SK-N-SH (cell line): Measurements from ENCODE around the genes MAGEB18, MAGEB6B and TAB3.

DNA sequence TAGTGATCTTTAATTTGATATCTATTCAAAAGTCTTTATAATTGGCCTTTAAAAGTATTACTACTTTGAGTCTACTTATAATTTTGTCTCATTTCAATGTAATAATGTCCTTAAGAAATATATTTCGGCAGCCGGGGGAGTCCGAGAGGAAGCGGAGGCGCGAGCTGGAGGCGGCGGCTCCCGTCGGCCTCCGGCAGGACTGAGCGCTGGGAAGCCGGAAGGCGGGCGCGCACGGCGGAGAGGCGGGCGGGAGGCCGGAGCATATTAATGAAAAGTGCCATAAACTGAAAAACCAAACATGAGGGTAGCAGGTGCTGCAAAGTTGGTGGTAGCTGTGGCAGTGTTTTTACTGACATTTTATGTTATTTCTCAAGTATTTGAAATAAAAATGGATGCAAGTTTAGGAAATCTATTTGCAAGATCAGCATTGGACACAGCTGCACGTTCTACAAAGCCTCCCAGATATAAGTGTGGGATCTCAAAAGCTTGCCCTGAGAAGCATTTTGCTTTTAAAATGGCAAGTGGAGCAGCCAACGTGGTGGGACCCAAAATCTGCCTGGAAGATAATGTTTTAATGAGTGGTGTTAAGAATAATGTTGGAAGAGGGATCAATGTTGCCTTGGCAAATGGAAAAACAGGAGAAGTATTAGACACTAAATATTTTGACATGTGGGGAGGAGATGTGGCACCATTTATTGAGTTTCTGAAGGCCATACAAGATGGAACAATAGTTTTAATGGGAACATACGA, 75.9 kb downstream of the DDX53 start:
- RRBS: no CpG with 5 or more reads among the region's 24 CpGs
CAGE:
- cytosol, long polyA plus RNA: start-site peak on the plus strand centred at position 219 of the sequence, 26 bp wide, 25 and 32 reads in 2 replicates
- long polyA plus RNA: start-site peak on the plus strand centred at position 219 of the sequence, 13 bp wide, 35 and 25 reads in 2 replicates
- nucleus, long polyA plus RNA: start-site peak on the plus strand centred at position 219 of the sequence, 26 bp wide, 5 and 26 reads in 2 replicates

- RRBS: no CpG with 5 or more reads among the region's 14 CpGs
CAGE:
- cytosol, long polyA plus RNA: no peak
- long polyA plus RNA: no peak
- nucleus, long polyA plus RNA: no peak
Observed at GRCh38 chrX:23659962-23660947, 7.0 kb upstream of the PRDX4 start.

- RRBS: no CpG with 5 or more reads among the region's 1 CpG
CAGE:
- cytosol, long polyA plus RNA: no peak
- long polyA plus RNA: no peak
- nucleus, long polyA plus RNA: no peak
Observed at GRCh38 chrX:23845568-23845890, 62.2 kb downstream of the APOO start.

- RRBS: no CpG with 5 or more reads among the region's 1 CpG
CAGE:
- cytosol, long polyA plus RNA: no peak
- long polyA plus RNA: no peak
- nucleus, long polyA plus RNA: no peak
Observed at GRCh38 chrX:23871794-23872200, 35.9 kb downstream of the APOO start.

GRCh38 chrX:24024268-24024833, 2.6 kb downstream of the KLHL15 start:
- RRBS: 14% methylated on average over 12 of the region's 26 CpGs
CAGE:
- cytosol, long polyA plus RNA: no peak
- long polyA plus RNA: no peak
- nucleus, long polyA plus RNA: no peak

- RRBS: 25% methylated on average over 11 of the region's 11 CpGs
CAGE:
- cytosol, long polyA plus RNA: no peak
- long polyA plus RNA: no peak
- nucleus, long polyA plus RNA: no peak
Observed at GRCh38 chrX:24024834-24024943, 2.3 kb downstream of the KLHL15 start.

GRCh38 chrX:24024944-24025214, 2.1 kb downstream of the KLHL15 start:
- RRBS: 43% methylated on average over 8 of the region's 38 CpGs
CAGE:
- cytosol, long polyA plus RNA: no peak
- long polyA plus RNA: no peak
- nucleus, long polyA plus RNA: no peak

GRCh38 chrX:24077181-24078060, 22.7 kb downstream of the EIF2S3 start:
- RRBS: no CpG with 5 or more reads among the region's 13 CpGs
CAGE:
- cytosol, long polyA plus RNA: no peak
- long polyA plus RNA: no peak
- nucleus, long polyA plus RNA: no peak

DNA sequence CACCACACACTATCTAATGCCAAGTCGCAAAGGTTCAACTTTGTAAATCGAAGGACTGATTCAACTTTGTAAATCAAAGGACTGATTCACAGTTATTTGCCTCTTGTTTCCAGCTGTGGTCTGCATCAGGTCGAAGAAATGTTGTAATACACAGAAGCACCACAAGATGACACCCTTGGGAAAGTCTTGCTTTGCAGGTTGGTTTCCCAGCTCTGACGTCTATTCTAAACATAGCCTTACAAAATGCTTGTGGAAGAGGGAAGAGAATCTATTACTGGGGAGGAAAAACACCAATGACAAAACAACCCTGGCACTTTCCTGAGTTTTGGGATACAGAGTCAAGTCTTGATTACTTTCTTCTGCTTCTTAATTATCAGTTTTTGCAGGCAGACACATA, 35.3 kb downstream of the SUPT20HL1 start:
- RRBS: no CpG with 5 or more reads among the region's 4 CpGs
CAGE:
- cytosol, long polyA plus RNA: no peak
- long polyA plus RNA: no peak
- nucleus, long polyA plus RNA: no peak

DNA sequence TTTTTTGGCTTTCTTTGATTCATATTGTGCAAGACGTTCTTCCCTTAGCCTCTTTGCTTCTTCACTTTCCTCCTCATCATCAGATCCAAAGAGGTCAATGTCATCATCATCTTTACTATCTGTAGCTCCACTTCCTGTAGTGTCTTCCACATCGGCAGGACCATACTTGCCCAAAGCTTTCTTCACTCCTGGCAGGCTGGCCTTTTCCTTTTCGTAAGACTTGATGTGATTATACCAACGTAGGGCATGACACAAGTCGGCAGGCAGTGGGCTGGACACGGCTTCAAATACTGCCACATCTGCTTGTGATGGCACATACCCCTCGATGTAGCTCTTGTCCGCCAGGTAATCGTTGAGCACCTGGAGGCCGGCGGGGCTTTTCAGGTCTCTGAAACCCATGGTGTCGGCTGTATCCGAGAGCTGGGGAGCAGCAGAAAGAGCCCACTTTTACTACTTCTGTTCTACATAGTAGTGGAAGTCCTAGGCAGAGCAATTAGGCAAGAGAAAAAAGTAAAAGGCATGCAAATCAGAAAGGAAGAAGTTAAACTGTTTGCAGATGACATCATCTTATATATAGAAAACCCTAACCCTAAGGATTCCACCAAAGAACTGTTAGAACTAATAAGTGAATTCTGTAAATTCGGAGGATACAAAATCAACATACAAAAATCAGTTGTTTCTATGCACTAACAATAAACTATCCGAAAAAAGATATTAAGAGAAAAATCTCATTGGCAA, 95.1 kb downstream of the POLA1 start:
- RRBS: no CpG with 5 or more reads among the region's 15 CpGs
CAGE:
- cytosol, long polyA plus RNA: no peak
- long polyA plus RNA: no peak
- nucleus, long polyA plus RNA: no peak

- RRBS: 7% methylated on average over 6 of the region's 60 CpGs
CAGE:
- cytosol, long polyA plus RNA: no peak
- long polyA plus RNA: no peak
- nucleus, long polyA plus RNA: no peak
Observed at GRCh38 chrX:25013449-25013812, 2.3 kb downstream of the ARX start.

- RRBS: no CpG with 5 or more reads among the region's 14 CpGs
CAGE:
- cytosol, long polyA plus RNA: no peak
- long polyA plus RNA: no peak
- nucleus, long polyA plus RNA: no peak
Observed at GRCh38 chrX:25016909-25017455, 1.2 kb upstream of the ARX start.

DNA sequence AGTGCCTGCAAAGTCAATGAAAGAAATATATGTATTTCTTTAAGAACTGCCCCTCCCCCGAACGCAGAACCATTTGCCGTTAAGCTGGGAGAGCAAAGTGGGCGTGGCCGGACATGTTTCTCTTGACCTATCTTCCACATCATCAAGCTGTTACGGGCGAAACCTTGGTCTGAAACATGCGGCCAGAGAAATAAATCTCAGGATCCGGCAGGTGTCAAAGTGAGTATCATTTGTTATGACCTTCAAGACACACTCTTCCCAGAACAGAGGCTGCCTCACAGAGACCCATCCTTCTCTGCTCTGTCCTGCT, at the start of gene MAGEB18:
MAGEB18 (plus strand) TSS at position 95 of the 310 bp plus-strand sequence.
- RRBS: 30% methylated on average over 3 of the region's 9 CpGs
CAGE:
- cytosol, long polyA plus RNA: no peak
- long polyA plus RNA: no peak
- nucleus, long polyA plus RNA: no peak

GRCh38 chrX:26160229-26160850, at the start of gene MAGEB6B:
Gene MAGEB6B, plus strand, starts transcription at chrX:26160601.
- RRBS: no CpG with 5 or more reads among the region's 16 CpGs
CAGE:
- cytosol, long polyA plus RNA: no peak
- long polyA plus RNA: no peak
- nucleus, long polyA plus RNA: no peak

GRCh38 chrX:28206647-28207153, 225.5 kb upstream of the DCAF8L1 start:
- RRBS: no CpG with 5 or more reads among the region's 28 CpGs
CAGE:
- cytosol, long polyA plus RNA: no peak
- long polyA plus RNA: no peak
- nucleus, long polyA plus RNA: no peak

DNA sequence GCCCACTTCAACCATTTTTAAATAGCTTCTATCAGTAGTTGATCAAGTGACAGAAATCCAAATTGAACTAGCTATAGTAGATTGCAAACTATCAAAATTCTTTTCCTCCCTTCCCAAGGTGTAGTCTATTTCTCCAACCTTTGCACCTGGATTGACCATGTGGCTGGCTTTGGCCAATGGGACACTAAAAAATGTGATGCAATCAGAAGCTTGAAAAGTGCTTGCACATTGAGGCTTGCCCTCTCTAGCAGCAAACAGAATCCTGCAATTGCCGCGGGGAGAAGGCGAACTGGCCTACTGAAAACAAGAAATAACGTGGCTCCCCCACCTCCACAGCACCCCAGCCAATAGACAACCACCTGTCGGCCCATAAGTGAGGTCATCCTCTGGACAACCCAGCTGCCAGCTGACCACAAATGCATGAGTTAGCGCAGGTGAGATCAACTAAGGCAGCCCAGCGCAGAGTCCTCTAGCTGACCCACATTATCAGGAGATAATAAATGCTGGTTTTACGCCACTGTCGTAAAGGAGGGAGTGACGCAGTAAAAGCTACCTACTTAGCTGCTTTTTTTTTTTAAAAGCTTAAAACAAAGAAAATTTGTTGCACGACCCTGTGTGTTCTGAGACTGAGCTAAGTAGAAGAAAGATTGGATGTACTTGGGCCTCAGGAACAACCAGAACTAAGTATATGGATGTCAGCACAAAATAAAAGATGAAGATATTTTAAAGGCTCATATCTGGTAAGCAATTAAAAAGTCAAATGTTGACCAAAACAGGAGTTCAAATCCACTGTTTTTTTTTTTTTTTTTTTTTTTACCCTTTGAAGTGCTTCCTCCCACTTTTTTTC, 95.3 kb downstream of the GK start:
- RRBS: no CpG with 5 or more reads among the region's 11 CpGs
CAGE:
- cytosol, long polyA plus RNA: no peak
- long polyA plus RNA: no peak
- nucleus, long polyA plus RNA: no peak

GRCh38 chrX:30843552-30844246, 45.4 kb downstream of the TAB3 start:
- RRBS: no CpG with 5 or more reads among the region's 4 CpGs
CAGE:
- cytosol, long polyA plus RNA: no peak
- long polyA plus RNA: no peak
- nucleus, long polyA plus RNA: no peak

DNA sequence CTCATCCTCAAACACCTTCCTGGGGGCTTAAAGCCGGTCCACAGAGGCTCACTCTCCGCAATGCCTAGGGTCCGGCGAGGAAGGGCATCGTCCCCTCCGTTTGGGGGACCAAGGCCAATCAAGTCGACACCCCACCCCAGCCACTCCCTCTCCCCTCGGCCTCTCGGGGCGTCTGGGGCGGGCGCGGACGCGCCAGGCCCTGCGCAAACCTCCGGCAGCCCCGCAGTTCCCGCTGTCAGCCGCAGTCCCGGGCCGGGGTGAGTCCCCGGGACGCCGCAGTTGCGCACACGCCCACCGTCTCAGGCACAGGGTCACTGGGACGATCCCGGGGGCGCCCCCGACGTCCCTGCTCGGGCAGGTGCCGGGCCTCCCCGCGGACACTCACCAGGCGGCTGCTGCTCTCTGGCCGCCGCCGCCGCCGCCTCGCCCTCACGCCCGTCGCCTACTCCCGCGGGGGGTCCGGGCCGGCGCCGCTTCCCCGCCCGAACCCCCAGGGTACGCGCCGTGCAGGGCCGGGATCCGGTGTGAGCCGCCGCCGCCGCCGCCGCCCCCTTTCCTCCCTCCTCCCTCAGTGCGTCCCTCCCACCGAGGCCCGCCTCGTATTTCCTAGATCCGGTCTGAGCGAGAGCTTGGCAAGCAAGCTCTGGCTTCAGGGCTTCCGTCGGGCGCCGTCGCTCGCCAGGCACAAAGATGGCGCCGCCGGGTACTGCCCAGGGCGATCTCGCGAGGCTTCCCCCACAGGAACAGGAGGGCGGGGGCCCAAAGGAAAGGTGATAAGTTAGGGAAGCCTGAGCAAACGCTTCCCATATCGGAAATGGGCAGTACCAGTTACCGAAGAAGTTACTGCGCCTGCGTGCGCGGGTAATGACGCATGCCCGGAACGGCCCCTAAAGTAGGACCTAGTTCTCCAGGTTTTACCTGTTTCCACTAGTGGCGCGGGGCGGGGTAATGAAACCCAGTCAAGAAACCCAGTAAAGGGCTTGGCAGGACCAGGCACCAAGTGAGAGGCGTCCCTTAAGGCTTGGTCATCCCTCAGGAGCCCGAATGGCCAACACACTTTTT, at the start of gene TAB3:
TAB3 (minus strand) TSS at position 526 of the 1,062 bp plus-strand sequence.
- RRBS: 16% methylated on average over 53 of the region's 100 CpGs
CAGE:
- cytosol, long polyA plus RNA: no peak
- long polyA plus RNA: no peak
- nucleus, long polyA plus RNA: no peak

- RRBS: no CpG with 5 or more reads among the region's 5 CpGs
CAGE:
- cytosol, long polyA plus RNA: no peak
- long polyA plus RNA: no peak
- nucleus, long polyA plus RNA: no peak
Observed at GRCh38 chrX:30971587-30972161, 82.6 kb upstream of the TAB3 start.

DNA sequence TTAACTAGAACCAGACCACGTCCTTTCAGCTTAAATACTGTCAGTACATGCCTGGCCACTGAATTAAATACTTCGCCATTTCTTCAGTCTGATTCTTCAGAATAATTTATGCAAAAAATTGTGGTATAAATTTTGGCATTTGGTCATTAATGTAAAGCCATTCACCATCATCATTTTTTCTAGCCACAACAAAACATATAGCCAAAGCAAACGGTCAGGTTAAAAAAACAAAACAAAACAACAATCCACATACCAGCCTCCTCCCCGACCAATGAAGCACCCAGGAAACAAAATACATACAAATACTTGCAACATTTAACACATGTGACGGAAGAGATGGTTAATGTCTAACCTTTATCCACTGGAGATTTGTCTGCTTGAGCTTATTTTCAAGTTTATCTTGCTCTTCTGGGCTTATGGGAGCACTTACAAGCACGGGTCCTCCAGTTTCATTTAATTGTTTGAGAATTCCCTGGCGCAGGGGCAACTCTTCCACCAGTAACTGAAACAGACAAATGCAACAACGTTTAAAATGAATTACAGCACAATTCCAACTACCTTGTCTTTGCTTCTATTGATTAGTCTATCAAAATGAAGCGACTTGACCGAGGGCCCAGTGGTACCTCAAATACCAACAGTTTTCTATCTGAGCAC, 857.5 kb upstream of the FTHL17 start:
- RRBS: no CpG with 5 or more reads among the region's 10 CpGs
CAGE:
- cytosol, long polyA plus RNA: no peak
- long polyA plus RNA: no peak
- nucleus, long polyA plus RNA: no peak